ENCODE data around the gene SELENOW.

- PRO-cap, result no peak
Observed at GRCh38 chr19:47190162-47190907, 40.7 kb downstream of the BBC3 start.

DNA sequence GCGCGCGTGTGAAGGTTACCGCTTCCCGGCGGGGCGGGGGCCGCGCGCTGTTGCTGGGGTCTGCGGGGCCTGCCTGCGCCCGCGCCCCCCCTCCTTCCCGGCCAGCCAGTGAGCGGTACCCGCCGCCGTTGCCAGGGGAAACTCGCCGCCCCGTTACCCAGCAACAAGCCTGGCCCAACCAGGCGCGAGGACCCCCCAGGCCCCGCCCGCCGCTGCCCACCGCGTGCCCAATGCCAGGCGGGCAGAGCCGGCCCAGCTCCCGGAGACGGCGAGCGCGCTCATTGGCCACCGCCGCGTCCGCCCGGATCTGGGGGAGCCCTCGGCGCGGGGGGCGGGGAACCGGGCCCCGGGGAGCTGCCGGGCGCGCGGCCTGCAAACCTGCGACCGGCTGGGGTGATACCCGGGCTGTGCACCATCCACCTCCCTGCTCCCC, 8.6 kb upstream of the BBC3 start:
- PRO-cap, result no peak

DNA sequence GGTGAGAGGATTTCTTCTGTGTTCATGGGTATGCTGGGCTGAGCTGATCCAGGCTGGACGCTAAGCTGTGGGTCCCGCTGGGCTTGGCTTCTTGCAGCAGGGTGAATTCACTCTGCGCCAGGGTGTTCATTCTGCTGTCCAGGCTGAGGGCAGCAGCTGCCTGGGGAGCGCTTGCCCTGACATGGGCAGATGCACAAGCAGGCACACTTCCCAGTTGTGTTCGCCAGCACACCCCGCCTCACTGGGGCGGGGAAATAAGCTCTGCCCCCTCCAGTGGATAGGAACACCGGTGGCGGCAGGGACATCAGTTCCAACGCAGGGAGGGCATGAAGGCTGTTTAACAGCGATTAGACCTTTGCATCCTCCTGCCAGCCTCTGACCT, 7.3 kb upstream of the INAFM1 start:
- PRO-cap, result no peak

GRCh38 chr19:47272636-47272923, 2.1 kb upstream of the INAFM1 start:
- PRO-cap, result unidirectional peak, plus-strand start at chr19:47272807

- PRO-cap, result bidirectional peak, plus-strand start at chr19:47273355, minus-strand start at chr19:47273244
Observed at GRCh38 chr19:47272924-47273444, 1.7 kb upstream of the INAFM1 start.

GRCh38 chr19:47310533-47311405, 1.1 kb downstream of the C5AR1 start:
- PRO-cap, result no peak

- PRO-cap, result no peak
Observed at GRCh38 chr19:47348742-47349150, 369 bp upstream of the DHX34 start.

- PRO-cap, result no peak
Observed at GRCh38 chr19:47375739-47376568, 26.8 kb downstream of the DHX34 start.

GRCh38 chr19:47390498-47391125, 28.7 kb downstream of the MEIS3 start:
- PRO-cap, result no peak

DNA sequence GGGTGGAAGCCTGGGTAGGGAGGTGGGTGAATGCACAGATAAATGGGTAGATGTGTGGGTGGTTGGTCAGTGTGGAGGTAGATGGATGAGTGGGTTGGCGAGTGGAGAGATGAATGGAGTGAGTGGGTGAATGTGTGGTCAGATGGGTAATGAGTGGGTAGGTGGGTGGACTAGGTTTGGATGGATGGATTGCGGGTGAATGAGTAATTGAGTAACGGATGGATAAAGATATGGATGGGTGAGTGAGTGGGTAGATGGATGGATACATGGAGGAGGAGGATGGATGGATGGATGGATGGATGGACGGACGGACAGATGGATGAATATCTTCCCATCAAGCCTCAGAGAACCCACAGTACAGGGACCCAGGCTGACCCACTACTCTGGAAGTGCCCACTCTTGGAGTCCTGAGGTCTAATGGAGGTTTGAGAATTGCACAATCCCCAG, 13.3 kb downstream of the MEIS3 start:
- PRO-cap, result no peak

DNA sequence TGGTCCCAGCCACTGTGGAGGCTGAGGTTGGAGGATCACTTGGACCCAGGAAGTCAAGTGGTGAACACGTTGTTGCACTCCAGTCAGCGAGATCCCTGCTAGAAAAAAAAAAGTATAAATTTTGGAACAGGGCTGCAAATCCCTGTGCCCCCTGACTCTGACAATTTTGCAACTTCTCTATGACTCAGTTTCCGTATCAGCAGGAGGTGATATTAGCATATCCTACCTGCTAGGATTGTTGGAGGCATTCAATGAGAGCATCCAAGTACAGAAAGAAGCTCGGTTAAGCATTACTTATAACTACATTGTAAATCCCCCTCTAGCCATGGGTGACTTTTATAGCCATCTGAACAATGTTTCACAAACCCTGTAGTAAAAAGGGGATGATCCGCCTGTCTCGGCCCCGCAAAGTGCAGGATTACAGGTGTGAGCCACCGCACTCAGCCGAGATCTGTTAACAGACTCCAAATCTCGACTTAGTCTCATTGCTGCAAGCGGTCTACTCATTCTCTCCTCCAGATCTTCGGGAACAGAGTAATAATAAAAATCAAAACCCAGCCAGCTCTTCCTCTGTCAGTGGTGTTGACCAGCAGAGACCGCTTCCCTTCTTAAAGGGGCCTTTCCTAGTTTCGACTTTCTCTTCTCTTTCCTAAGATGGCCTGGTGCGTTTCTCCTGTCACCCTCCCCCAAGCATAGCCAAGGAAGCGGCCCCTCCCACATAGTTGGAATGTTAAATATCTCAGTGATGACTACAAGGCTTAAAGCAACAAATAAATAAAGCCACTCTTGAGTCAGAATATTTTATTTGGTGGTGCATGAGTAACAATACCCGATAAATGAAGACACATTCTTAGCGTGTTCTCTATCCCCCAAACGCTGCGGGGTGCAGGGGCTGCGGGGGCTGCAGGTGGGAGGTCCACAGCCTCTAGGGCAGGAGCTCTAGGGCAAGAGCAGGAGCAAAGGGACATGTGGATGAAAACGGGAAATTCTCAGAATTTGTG, 10.2 kb upstream of the BICRA start:
- PRO-cap, result no peak

GRCh38 chr19:47778109-47778952, at the start of gene SELENOW:
TSS of gene SELENOW (plus strand) at chr19:47778703.
- PRO-cap, result bidirectional peak, plus-strand start at chr19:47778703, minus-strand start at chr19:47778380

- PRO-cap, result no peak
Observed at GRCh38 chr19:47781941-47782467, 3.5 kb downstream of the SELENOW start.

- PRO-cap, result no peak
Observed at GRCh38 chr19:47865188-47865670, 6.2 kb downstream of the TPRX2 start.

- PRO-cap, result bidirectional peak, plus-strand start at chr19:48122068, minus-strand start at chr19:48121897; unidirectional peak, plus-strand start at chr19:48122342
Observed at GRCh38 chr19:48121741-48122536, 11.3 kb upstream of the PLA2G4C start.

- PRO-cap, result no peak
Observed at GRCh38 chr19:48153761-48154460, 16.2 kb downstream of the LIG1 start.

GRCh38 chr19:48190254-48190889, 19.9 kb downstream of the ZSWIM9 start:
- PRO-cap, result no peak

GRCh38 chr19:48230870-48231138, 24.9 kb downstream of the CARD8 start:
- PRO-cap, result no peak

- PRO-cap, result no peak
Observed at GRCh38 chr19:48384009-48384573, 7.3 kb downstream of the KDELR1 start.

GRCh38 chr19:48412754-48412953, 19.2 kb downstream of the GRIN2D start:
- PRO-cap, result no peak

All from endothelial cell (in vitro differentiated cells).